GM23248 (cell line): ENCODE measurements around a stretch of chr15.

DNA sequence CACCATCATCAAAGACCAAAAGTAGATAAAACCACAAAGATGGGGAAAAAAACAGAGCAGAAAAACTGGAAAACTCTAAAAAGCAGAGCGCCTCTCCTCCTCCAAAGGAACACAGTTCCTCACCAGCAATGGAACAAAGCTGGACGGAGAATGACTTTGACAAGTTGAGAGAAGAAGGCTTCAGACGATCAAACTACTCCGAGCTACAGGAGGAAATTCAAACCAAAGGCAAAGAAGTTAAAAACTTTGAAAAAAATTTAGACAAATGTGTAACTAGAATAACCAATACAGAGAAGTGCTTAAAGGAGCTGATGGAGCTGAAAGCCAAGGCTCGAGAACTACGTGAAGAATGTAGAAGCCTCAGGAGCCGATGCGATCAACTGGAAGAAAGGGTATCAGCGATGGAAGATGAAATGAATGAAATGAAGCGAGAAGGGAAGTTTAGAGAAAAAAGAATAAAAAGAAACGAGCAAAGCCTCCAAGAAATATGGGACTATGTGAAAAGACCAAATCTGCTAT, 8.5 kb upstream of the CCNDBP1 start:
- RAMPAGE, long total RNA = no peak

GRCh38 chr15:43273990-43274542, 7.3 kb upstream of the TGM5 start:
- RAMPAGE, long total RNA = no peak

DNA sequence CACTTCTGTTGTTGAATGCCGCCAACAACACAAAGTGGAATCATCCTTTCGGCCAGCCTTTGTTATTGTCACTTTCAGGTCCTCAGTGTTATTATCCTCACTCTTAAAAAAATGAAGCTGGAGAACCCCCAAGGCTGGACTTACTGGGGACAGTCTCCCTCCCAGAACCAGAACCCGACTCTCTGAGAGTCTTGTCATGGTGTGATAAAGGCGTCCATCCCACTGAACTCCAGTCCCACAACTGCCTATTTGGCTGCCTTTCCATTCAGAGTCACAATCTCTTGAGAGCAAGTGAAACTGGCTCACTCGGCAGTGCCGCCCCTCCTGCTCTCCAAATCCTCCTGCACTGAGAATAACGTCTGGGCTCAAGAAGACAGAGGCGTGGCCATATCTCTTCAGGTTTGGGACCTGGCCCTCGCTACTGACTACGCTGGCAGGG, 1.3 kb downstream of the LCMT2 start:
- RAMPAGE, long total RNA = no peak

DNA sequence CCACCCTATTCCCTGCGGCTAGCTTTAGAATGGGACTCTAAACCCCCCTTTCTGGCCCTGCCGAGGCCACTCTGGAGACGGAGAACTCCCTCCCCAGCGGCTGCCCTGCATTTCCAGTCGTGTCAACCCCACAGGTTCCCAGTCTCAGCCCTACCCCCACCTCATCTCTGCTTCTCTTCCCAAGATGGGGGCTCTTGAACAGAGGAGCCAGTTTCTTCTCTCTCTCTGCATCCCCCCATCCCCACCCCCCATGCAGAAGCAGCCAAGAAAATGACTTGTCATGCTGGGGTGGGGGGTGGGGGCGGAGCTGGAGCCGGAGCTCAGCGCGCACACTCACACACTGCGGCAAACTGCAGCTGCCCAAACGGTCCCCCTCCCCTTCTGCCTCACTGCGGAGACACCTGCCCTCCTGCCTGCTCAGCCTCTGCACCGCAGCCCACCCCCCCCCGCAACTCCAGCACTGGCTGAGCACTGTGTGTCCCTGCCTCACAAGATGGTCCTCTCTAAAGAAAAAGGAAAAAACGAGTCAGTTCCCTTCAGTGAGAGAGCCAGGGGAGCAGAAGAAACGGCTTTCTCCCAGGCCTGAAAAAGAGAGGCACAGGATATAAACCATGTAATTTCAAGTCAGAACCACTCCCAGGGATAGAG, 986 bp downstream of the MAP1A start:
- RAMPAGE, long total RNA = no peak

- RAMPAGE, long total RNA = no peak
Measured at GRCh38 chr15:43792969-43793723, 1.0 kb downstream of the SERF2 start.

- RAMPAGE, long total RNA = start-site peak on the plus strand at chr15:44288889-44288962, 431 and 529 reads in 2 replicates
Measured at GRCh38 chr15:44288879-44289662, 552 bp downstream of the GOLM2 start.

DNA sequence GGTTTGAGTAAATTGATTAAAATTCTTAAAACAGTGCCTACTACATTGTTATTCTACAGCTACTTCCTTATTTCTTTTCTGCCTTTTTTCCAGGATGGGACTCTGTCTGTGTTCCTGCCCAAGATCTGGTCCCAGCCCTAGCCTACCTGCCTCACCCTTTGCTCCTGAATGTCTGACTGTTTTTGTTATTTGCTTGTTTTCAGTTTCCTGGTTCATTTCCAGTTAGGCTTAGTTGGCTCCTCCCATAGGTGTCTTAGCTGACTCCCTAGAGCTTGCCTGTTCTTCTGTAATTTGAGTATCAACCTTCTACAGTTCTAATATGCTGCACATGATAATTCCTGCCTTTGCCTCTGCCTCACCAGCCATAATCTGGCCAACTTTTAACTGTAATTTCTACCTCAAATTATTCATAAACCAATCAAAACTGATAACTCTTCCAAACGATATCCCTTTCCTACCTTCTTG, 8.1 kb downstream of the GOLM2 start:
- RAMPAGE, long total RNA = no peak

GRCh38 chr15:44675545-44675956, 12.1 kb upstream of the SPG11 start:
- RAMPAGE, long total RNA = no peak

DNA sequence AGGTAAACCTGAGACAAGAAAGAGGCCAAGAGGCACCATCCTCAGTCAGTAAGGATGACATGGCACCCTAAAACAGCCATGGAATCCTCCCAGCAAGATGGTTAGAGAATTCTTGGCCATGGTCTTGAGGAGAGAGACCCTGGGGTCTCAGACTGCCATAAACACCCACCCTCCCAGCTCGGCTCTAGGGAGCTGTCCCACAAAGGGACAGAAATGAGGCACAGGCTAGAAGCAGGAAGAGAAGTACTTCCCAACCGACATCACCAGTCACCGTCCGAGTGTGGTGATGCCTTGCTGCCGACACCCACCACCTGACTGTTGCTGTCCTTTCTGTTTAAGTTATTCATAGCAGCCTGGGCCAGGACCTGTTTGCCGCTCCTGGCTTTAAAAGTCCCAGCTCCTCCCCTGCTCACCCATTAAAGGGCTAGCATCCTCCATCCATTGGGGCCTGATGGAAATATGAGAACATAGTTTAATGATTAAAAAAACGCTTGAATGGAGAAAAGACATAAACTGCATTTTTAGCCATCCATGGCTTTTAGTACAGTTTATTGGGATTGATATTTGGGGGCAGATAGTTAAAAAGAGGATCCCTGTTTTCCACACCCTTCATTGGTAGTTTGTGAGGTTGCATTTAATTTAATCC, 13.2 kb upstream of the SPG11 start:
- RAMPAGE, long total RNA = no peak

GRCh38 chr15:44682561-44683174, 19.2 kb upstream of the SPG11 start:
- RAMPAGE, long total RNA = no peak

DNA sequence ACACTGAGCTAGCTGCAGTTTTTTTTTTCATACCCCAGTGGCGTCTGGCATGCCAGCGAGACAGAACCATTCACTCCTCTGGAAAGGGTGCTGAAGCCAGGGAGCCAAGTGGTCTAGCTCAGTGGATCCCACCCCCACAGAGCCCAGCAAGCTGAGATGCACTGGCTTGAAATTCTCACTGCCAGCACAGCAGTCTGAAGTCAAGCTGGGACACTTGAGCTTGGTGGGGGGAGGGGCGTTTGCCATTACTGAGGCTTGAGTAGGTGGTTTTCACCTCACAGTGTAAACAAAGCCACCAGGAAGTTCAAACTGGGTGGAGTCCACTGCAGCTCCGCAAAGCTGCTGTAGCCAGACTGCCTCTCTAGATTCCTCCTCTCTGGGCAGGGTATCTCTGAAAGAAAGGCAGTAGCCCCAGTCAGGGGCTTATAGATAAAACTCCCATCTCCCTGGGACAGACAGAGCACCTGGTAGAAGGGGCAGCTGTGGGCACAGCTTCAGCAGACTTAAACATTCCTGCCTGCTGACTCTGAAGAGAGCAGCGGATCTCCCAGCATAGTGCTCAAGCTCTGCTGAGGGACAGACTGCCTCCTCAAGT, 19.8 kb upstream of the SPG11 start:
- RAMPAGE, long total RNA = no peak

DNA sequence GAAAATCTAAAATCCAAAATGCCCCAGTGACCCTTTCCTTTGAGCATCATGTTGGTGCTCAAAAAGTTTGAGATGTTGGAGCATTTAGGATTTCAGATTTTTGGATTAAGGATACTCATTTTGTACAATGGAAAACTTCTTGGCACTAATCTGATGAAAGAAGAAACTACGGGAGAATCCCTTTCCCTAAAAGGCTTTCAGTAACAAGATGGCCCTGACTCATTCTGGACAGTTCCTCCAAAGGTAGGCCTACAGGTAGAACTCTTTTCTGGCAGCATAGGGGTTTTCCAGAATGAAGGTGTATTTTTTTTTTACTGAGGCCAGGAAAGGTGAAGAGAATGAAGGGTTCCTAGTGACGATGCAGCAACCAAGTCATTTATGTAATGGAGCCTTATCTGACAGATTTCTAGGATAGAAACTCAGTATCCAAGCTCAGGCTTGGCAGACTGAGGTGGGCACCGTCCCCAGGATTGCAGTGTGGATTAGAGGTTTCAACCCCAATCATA, 8.9 kb upstream of the TRIM69 start:
- RAMPAGE, long total RNA = no peak

GRCh38 chr15:44811405-44812699, 75.5 kb downstream of the TRIM69 start:
- RAMPAGE, long total RNA = no peak

DNA sequence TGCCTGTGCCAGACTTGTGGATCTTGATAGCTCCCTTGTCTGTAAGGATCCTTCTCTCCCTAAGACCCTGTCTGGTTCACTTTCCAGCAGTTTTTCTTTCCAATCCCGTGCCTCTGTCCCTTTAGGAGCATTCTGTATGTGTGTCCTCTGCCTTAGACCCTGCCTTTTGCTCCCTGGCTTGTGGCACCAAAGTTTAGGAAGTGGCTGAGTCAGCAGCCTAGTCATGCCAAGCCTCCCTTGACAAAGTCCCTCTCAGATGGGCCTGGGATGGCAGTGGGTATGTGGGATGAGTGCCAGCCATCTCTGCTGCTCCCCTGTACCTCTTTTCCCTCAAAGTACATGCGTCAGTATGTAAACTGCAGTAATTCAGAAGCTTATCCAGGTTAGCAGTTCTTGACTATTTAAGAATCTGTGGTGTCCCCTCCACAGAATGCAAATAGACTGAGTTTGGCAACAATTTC, 965 bp downstream of the SORD start:
- RAMPAGE, long total RNA = no peak

DNA sequence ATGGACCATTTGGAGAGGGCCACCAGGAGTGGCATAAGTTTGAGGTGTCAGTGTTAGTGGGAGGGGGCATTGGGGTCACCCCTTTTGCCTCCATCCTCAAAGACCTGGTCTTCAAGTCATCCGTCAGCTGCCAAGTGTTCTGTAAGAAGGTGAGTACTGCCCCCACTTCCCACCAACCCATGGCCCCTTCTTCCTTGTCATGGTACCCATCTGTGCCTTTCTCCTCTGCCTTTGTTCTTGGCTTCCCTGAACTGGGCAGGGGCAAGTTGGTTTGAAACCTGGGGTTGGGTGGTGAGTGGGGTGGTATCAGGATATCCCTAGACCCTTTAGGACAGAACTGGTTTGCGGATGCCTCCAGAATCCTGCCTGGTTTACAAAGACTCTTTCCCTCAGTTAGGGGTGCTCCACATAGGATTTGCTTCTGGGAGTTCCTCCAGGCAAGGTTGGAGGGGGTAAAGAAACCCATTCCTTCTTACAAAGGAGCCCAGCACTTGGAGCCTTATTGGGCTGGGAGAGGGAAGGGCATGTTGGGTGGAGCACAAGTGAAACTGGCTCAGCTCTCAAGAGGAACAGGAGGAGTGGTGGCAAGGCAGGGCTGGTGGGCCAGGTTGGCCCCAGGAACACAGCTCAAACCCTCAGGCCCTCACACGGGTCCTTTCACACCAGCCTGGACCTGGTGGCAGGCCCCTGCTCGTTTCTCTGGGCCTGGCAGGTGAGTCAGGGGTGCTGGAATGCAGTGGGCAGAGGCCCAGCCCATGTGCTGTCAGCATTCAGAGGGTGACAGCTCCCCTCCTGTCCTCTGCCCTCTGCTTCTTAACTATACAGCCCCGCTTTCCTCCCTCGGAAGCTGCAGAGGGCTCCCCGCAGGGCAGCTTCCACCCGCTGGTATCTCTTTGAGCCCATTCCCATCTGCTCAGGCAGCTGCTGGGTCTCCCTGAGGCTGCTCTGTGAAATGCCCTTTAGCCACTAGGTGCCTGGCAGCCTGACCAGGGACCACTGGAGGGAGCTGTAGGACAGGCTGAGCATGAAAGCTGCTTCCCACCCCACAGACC, 25.2 kb downstream of the SHF start:
- RAMPAGE, long total RNA = no peak

DNA sequence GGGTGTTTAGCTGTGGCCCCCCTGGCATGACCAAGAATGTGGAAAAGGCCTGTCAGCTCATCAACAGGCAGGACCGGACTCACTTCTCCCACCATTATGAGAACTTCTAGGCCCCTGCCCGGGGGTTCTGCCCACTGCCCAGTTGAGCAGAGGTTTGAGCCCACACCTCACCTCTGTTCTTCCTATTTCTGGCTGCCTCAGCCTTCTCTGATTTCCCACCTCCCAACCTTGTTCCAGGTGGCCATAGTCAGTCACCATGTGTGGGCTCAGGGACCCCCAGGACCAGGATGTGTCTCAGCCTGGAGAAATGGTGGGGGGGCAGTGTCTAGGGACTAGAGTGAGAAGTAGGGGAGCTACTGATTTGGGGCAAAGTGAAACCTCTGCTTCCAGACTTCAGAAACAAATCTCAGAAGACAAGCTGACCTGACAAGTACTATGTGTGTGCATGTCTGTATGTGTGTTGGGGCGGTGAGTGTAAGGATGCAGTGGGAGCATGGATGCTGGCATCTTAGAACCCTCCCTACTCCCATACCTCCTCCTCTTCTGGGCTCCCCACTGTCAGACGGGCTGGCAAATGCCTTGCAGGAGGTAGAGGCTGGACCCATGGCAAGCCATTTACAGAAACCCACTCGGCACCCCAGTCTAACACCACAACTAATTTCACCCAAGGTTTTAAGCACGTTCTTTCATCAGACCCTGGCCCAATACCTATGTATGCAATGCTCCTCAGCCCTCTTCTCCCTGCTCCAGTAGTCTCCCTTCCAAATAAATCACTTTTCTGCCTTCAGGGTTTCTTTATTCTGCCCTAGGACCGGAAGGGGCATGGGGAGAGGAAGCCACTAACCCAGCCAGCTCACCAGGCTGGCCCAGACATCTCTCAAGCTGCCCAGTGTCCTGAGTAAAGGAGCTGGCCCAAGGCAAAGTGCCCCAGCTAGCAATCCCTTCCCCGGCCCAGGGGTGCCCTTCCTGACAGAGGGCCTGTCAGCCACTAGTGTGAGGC, 22.7 kb downstream of the SHF start:
- RAMPAGE, long total RNA = no peak

- RAMPAGE, long total RNA = no peak
Measured at GRCh38 chr15:45185901-45186844, 1.6 kb downstream of the SHF start.

DNA sequence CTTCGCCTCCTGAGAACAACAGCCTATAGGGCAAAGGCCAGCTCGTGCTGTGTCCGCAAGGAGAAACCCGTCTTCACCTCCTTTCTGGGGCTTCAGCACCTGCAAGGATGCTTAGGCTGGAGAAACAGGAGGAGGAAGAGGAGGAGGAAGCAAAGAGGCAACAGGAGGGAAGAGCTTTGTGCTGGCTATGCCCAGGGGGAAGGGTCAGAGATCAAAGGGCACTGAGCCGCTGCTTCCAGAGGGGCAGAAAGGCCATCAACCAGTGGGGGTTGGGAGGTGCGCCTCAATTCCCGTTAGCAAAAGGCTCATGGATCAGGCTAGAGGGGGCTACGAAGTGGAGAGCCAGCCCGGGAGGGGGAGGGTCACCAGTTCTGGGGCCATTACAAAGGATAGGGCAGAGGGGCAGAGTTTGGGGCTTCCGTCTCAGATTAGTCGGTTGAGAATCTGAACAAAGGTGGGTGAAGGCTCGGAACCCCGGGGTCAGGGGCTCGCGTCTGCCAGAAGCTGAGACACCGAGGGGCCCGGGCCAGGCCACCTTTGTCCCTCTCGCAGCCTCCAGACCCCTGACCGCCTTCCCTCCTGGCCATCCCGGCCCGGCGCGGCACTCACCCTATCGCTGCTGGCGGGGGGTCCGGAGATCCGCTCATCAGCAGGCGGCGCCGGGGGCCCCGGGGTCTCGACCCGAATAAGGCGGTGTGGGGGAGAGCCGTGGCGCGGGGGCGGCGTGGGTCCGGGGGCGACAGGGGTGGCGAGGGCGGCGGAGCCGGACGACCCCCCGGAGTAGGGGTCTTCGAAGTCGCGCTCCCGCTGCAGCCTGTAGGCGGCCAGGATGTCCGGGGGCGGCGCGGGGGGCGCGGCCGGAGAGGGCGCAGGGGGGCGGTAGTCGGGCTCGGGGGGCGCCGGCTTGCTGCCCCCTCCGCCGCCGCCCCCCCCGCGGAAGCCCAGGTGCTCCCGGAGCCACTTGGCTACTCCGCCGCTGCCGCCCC, 628 bp downstream of the SHF start:
- RAMPAGE, long total RNA = no peak

DNA sequence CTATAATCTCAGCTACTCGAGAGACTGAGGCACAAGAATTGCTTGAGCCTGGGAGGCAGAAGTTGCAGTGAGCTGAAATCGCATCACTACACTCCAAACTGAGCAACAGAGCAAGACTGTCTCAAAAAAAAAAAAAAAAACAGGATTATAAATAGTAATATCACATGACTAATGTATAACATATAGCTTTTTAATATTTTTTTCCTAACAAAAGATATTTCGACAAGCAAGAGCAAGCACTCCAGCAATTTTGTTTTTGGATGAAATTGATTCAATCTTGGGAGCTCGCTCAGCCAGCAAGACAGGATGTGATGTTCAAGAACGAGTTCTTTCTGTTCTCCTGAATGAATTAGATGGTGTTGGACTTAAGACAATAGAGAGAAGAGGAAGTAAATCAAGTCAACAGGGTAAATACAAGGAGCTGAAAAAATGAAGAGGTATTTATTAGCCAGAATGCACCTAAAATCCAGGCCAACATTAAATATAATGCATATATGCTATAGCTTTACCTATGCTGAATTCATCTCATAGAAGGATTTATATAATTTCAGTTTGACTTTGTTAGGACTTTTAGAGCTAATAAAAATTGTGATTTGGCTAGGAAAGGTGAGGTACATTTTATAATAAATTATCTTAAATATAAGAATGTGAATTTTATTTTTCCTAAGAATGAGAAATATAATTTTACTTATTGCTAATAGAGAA, 13.4 kb downstream of the SPATA5L1 start:
- RAMPAGE, long total RNA = no peak

GRCh38 chr15:45521552-45521858, 1.1 kb downstream of the SLC30A4 start:
- RAMPAGE, long total RNA = no peak